ENCODE measurements around a stretch of chr1.

GRCh38 chr1:27306402-27307590 lies 15.2 kb upstream of the TMEM222 start:
- PRO-cap, 4 experiments, result no peak in any of the 4 experiments
- RAMPAGE, long total RNA, 2 experiments, result no peak in any of the 2 experiments
- RRBS, result no CpG with 5 or more reads among the region's 13 CpGs

DNA sequence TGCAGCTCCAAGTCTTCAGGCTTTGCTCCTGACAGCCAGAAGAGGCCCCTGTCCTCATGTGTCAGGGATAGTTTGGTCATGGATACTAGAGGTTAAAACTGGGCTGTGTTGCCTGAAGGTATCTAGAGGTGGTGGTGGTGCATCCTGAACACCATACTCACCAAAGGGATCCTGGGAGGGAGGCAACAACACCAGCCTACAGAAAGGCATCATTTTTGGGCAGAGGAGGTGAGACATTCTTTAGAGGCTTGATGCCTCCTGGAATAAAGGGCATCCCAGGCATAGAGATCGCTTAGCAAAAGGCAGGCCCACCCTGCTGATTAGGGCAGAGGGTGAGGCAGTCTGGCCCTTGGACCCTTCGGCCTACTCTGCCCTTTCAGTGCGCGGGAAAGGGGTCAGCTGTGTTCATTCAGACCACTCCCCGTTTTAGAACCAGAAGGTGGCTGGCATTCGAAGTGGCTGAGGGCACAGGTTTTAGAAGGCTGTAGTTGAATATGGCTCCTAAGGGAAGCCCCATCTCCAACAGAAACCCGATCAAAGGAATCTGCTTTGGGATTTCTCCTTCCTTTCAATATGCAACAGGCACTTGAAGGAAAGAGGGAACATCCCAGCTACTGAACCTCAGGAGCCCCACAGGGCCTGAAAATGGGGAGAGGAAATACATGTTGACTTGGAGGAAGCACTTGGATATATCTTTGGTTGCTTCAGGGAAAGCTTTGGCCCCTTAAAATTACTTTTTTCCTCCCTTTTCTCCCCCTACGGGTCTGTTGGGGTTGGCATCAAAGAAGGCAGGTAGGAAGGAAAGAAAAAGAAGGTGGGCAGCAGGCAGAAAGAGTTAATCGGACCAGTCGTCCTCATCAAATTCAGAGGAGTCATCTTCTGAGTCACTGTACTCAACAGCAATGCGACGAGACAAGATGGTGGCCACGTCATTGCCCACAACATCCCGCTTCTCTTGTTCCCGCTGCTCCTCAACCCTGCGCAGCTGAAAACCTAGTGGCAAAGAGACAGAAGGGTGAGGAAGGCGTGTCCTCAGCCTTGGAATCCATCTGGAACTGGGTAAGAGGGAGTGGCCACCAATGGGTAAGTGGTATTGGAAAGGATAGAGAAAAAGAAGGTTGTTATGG lies 15.3 kb downstream of the GPR3 start:
- PRO-cap, 4 experiments, result no peak in any of the 4 experiments
- RAMPAGE, long total RNA, 2 experiments, result no peak in any of the 2 experiments
- RRBS, result no CpG with 5 or more reads among the region's 17 CpGs

DNA sequence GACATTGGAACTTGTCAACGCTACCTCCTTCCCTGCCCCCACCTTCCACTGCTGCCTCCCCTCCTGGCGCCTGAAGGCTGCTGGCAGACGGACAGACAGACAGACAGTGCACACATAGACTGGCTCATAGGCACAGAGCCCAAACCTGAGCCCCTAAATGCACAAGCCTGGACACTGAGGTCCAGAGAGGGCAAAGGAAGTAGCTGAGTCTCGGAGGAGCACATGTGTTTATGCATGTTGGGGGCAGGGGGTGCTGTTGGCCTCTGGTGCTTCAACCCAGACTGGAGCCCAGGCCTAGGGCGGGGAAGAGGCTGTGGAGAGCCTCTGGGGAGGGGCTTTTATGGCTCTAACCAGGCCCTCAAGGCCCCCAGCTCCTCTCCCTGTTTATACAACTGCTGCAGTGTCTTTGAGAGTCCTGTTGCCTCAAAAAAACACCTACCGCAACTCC lies 33.1 kb upstream of the WASF2 start:
- PRO-cap, 4 experiments, result no peak in any of the 4 experiments
- RAMPAGE, long total RNA, 2 experiments, result no peak in any of the 2 experiments
- RRBS, result no CpG with 5 or more reads among the region's 6 CpGs

GRCh38 chr1:27527707-27528805 lies 38.1 kb upstream of the WASF2 start:
- PRO-cap, 4 experiments, result peak in 4 of 4 experiments; most common plus-strand start chr1:27528213 (in 4); most common minus-strand start chr1:27528030 (in 1)
- RAMPAGE, long total RNA, 2 experiments, result no peak in any of the 2 experiments
- RRBS, result 4% methylated on average over 31 of the region's 83 CpGs

- PRO-cap, 4 experiments, result peak in 4 of 4 experiments; most common plus-strand start chr1:27557502 (in 4); most common minus-strand start chr1:27557375 (in 2)
- RAMPAGE, long total RNA, 2 experiments, result start-site peak on the minus strand in 1 of 2 experiments, at chr1:27558146-27558504 at its widest, 9 reads per replicate
- RRBS, result 0% methylated on average over 2 of the region's 28 CpGs
Observed at GRCh38 chr1:27556954-27558464, 46.4 kb downstream of the AHDC1 start.

DNA sequence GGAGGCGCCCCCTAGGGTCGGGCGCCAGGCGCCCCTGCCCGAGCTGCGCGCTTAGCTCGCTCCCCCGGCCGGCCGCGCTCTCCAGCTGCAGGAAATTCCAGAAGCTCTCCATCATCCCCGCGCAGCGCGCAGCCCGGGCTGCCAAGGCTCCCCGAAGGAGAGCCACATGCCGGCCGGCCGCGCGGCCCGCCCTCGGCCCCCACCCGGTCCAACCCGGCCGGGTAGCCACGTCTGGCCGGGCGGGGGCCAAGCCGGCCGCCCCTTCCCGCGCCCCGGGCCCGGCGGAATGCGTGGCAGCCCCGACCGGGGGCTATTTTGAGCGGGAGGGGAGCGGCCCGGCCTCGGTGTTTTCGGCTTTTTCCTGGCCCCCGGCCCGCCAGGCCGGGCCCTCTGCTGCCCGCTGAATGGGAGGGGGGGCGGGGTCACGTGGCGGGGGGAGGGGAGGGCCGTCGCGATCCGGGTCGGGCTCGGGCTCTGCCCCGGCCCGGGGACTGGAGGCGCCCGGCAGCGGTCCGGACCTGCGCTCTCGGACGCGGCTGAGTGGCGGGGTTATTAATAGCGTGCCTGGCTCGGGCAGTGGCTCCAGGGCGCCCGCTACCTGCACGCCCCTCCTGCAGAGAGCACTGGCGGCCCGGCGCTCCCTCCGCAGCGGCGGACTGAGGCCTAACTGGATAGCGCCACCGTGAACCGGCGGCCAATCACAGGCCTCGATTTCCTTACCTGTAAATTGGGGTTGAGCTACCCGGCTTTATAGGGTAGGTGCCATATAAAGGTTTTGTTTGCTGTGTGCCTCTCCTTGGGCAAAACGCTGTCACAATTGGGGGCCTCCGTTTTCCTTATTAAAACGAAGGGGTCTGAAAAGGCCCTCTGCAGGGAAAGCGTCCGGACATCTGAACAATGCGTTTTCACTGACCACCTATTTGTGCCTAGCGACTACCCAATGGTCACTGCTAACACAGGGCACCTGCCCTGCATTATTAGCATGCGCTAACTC lies 28.2 kb downstream of the AHDC1 start:
- PRO-cap, 4 experiments, result peak in 4 of 4 experiments; most common plus-strand start position 100 of the sequence (in 1); most common minus-strand start position 406 of the sequence (in 3)
- RAMPAGE, long total RNA, 2 experiments, result no peak in any of the 2 experiments
- RRBS, result 2% methylated on average over 35 of the region's 95 CpGs

DNA sequence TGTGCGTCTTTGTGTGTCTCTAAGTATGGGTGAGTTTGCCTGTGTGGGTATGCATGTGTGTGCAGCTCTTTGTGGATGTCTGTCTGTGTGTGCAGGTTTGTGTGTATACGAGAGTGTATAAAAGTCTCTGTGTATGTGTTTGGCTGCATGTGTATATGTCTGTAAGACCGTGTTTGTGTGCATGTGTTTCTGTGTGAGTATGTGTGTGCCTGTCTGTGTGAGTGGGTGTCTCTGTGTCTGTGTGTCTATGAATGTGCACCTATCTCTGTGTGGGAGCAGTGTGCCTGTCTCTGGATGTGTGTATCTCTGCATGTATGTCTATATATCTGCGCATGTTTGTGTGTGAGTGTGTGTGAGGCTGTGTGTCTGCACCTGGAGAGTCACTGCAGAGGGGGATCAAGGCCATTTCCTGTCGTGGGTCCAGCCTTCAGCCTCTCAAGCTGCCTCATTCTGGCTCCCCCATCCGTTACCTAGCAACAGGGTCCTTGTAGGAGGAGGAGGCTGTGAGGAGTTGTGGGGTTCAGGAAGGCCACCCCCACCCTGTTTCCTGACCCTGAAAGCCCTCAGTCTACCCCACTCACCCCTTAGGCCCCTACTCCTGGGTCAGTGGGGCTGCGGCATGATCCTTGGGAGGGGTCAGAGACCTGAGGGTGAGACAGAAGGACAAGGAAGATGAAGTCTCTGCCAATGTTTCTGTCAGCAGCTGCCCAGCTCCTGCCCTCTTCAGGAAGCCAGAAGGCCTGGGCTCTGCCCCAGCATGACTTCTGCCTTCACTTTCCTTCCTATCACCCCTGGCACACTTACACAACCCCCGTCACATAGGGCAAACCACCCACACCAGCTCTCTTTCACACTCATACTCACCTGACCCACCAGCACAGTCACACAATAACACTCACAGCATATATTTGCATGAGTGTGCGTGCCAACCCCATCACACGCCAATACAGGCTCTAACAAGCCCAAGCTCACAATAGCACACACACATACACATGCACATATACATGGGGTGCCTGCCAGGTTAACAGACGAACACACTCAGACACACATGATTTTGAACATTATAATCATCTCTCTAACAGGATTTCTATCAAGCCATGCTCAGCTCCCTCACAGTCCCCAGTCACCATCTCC lies 10.1 kb downstream of the FGR start:
- PRO-cap, 4 experiments, result no peak in any of the 4 experiments
- RAMPAGE, long total RNA, 2 experiments, result no peak in any of the 2 experiments
- RRBS, result no CpG with 5 or more reads among the region's 11 CpGs

- PRO-cap, 4 experiments, result peak in 1 of 4 experiments; most common plus-strand start chr1:27725136 (in 1)
- RAMPAGE, long total RNA, 2 experiments, result no peak in any of the 2 experiments
- RRBS, result 25% methylated on average over 5 of the region's 12 CpGs
Observed at GRCh38 chr1:27724728-27725422, 886 bp upstream of the FAM76A start.

DNA sequence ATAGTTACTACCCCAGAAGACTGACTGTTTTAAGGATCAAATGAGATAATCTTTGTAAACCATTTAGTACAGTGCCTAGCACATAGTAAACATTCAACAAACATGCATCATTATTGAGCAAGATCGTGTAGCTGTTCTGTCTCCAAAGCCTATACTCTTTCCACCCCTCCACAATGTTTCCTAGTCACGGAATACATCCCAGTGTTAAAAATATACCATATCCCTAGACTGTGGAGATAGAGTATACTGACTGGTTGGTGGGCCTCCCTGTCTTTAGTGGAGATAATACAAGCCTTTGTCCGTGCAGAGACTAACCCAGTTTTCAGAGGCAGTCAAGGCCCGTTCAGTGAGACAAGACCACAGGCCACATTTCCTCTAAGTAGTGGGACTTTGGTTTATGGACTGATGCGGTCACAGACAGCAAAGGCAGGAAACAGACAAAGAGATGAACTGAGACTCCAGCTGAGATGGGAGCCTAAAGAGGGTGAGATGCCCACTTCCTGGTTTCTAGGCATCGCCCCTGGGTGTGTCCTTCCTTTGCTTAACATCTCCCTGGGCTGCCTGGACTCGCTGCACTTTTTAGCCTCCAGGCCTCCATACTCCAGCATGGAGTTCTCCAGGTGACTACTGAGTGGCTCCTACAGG lies 14.7 kb downstream of the THEMIS2 start:
- PRO-cap, 4 experiments, result no peak in any of the 4 experiments
- RAMPAGE, long total RNA, 2 experiments, result no peak in any of the 2 experiments
- RRBS, result no CpG with 5 or more reads among the region's 7 CpGs

DNA sequence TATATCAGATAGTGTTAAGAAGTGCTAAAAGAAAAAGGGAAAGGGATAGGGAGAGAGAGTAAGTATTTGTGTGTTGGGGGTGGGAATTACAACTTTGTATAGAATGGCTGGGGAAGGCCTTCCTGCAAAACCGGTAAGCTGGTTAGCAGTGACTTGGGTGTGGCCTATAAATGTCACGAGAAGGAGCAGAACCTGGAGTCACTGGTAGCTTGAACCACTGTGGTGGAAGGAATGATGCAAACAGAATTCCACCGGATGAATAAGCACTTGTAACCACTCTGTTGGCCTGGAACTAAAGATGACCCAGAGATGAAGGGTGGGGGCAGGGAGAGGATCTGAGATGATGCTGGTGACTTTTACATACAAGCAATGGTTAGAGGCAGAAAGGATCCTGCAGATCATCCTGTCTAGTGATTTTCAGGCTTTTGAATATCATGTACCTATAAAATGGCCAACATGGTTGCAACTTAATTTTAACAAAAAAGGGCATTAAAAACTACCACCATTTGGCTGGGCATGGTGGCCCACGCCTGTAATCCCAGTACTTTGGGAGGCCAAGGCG lies 9.0 kb downstream of the XKR8 start:
- PRO-cap, 4 experiments, result no peak in any of the 4 experiments
- RAMPAGE, long total RNA, 2 experiments, result no peak in any of the 2 experiments
- RRBS, result 54% methylated on average over 2 of the region's 5 CpGs

- PRO-cap, 4 experiments, result no peak in any of the 4 experiments
- RAMPAGE, long total RNA, 2 experiments, result start-site peak on the plus strand in 1 of 2 experiments, at chr1:28272300-28272397 at its widest, 6 reads per replicate
- RRBS, result no CpG with 5 or more reads among the region's 12 CpGs
Observed at GRCh38 chr1:28271951-28272522, 12.7 kb downstream of the SESN2 start.

DNA sequence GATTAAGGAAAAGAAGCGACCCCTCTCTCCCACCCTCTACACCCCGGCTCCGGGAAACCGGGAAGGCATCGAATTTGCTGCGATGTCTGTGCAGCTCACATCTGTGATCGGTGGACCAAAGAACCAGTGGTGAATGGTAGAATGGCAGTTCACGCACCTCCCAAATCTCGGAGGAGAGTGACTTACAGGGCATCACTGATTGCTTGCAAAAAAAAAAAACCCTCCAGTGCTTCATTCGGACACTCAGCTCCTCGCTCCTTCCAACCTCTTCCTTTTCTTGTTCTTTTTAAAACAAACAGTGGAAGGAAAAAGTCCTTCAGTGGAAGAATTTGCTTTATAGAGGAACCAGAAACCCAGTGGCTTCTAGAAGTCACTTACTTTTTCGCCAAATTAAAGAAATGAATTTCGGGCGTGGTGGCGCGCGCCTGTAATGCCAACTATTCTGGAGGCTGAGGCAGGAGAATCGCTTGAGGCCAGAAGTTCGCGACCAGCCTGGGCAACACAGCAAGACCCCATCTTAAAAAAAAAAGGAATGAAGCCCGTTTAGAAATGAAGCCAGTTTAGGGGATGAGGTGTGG lies 954 bp downstream of the PHACTR4 start:
- PRO-cap, 4 experiments, result peak in 2 of 4 experiments; most common minus-strand start position 135 of the sequence (in 2)
- RAMPAGE, long total RNA, 2 experiments, result no peak in any of the 2 experiments
- RRBS, result no CpG with 5 or more reads among the region's 21 CpGs

DNA sequence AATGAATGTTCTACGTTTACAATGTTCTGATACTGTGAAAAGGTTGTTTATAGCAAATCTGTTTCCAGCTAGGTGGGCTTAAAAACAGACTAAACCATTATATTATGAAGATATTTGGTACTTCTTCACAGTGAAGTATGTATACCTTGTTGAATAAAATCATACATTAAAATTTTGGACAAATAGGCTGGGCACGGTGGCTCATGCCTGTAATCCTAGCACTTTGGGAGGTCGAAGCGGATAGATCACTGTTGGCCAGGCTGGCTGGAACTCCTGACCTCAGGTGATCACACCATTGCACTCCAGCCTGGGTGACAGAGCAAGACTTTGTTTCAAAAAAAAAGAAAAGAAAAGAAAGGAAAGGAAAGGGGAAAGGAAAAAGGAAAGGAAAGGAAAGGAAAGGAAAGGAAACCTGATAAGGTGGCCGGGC lies 57.8 kb upstream of the RCC1 start:
- PRO-cap, 4 experiments, result no peak in any of the 4 experiments
- RAMPAGE, long total RNA, 2 experiments, result no peak in any of the 2 experiments
- RRBS, result no CpG with 5 or more reads among the region's 5 CpGs

- PRO-cap, 4 experiments, result no peak in any of the 4 experiments
- RAMPAGE, long total RNA, 2 experiments, result no peak in any of the 2 experiments
- RRBS, result no CpG with 5 or more reads among the region's 9 CpGs
Observed at GRCh38 chr1:28505625-28505735, 363 bp upstream of the RCC1 start.

DNA sequence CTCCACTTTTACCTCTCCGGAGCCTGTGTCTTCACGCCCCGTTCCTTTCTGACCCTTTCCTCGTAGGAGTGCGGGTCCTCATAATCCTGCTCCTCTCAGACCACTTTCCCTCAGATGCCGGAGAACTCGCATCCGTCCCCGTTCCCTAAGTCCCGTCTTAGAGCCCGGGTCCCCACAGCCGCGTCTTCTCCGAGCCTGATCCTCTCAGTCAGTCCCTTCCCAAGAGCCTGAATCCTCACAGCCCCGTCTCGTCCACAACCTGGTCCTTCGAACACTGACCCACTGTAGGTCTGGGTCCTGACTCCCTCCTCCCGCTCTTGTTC lies 263 bp downstream of the TAF12 start:
- PRO-cap, 4 experiments, result no peak in any of the 4 experiments
- RAMPAGE, long total RNA, 2 experiments, result no peak in any of the 2 experiments
- RRBS, result 3% methylated on average over 8 of the region's 18 CpGs

DNA sequence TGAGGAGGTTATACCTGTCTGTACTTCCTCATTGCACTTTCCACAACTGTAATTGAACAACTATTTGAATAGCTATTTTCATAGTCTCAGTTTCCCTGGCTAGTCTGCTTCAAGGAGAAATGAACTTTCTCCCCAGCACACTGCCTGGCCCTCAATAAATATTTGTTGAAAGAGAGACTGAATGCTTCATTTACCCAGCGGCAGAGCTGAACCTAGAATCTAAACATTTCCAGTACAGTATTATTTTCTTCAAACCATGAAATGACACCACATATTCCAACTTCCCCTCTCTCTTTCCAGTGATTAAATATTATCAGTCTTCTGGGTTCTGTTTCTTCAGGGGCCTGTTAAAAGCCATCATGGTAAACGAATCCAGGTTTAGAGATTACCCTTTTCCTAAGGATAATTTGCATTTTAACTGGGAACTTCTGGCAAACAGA lies 2.7 kb upstream of the YTHDF2 start:
- PRO-cap, 4 experiments, result no peak in any of the 4 experiments
- RAMPAGE, long total RNA, 2 experiments, result no peak in any of the 2 experiments
- RRBS, result no CpG with 5 or more reads among the region's 2 CpGs

DNA sequence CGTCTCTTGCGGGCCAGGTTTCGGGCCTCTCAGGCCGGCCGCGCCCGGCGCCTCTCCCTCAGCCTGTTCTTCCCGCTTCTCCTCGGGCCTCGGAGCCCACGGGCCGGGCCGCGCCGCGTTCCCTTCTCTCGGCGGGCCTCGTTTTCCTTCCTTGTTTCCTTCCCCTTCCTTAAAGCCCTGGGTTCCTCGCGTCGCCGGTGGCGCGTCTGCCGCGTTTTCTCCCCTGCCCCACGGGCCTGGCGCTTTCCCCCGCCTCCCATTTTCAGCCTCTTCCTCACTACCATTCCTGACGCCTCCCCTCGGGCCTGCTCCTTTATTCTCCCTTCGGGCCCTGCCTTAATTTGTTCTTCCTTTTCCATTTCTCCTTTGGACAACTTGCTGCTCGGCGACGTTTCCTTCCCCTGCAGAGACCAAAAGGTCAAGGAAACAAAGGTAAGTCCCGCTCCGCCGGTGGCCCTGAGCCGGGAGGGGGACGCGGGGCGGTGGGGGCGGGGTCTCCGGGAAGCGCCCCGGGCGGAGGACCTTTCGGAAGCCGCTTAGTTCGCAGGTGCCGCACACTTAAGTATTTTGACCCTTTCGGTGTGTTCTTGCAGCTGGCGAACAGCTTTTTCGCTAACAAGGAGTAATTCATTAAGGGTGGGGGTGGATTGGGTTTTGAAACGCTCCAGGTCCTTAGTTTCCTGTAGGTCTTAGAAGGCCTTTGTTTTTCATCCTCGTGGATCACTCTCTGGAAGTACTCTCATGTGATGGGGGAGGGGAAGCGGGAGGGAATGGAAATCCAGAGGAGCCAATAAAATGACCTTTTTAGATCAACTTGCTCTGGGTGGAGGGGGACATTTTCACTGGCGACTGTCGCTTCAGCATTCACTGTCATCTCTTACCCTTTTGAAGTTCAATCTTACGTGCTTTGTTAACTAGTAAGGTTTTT lies 775 bp downstream of the YTHDF2 start:
- PRO-cap, 4 experiments, result peak in 1 of 4 experiments; most common minus-strand start position 682 of the sequence (in 1)
- RAMPAGE, long total RNA, 2 experiments, result no peak in any of the 2 experiments
- RRBS, result 2% methylated on average over 24 of the region's 62 CpGs

DNA sequence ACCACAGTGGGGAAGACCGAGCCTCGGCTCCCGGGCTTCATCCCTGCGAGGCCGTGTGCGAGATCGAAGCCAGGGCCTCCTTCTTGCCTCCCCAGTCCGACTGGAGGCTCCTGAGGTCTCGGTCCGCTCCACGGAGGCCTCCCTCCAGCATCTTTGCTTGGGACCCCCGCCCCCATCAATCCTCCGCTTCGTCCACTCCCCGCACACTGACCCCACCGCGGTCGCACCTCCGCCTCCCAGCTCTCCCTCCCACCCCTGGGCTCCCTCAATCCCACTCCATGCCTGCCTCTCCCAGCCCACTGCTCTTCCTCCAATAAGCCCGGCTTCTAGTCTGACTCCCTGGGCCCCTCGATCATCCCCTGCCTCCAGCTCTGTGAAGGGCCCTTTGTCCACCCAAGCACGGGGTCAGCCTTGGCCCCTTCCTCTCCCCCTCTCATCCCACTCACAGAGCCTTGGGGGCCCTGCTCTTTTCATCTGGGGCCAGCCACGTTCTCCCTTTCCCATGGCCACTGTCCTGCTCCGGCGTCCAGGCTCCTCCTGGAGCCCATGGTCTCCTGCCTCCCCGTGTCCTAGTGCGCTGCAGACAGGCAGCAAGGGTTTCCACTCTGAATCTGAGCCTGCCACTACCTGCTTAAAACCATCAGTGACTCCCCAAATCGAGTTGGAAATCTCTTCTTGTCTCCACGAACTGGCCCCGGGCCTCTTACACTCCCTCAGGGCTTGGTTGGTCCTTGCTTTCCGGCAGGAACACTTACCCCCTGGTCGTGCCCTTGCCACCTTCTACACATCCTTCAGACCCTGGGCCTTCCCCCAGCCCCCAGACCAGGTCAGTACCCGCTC lies 1.6 kb upstream of the TMEM200B start:
- PRO-cap, 4 experiments, result peak in 3 of 4 experiments; most common plus-strand start position 94 of the sequence (in 1); most common minus-strand start position 208 of the sequence (in 2)
- RAMPAGE, long total RNA, 2 experiments, result no peak in any of the 2 experiments
- RRBS, result 4% methylated on average over 3 of the region's 33 CpGs

GRCh38 chr1:29170360-29171314 lies 11.1 kb downstream of the SRSF4 start:
- PRO-cap, 4 experiments, result no peak in any of the 4 experiments
- RAMPAGE, long total RNA, 2 experiments, result no peak in any of the 2 experiments
- RRBS, result no CpG with 5 or more reads among the region's 6 CpGs

- PRO-cap, 4 experiments, result no peak in any of the 4 experiments
- RAMPAGE, long total RNA, 2 experiments, result start-site peak on the minus strand in 1 of 2 experiments, at chr1:29179438-29179860 at its widest, 15 reads per replicate
- RRBS, result no CpG with 5 or more reads among the region's 14 CpGs
Observed at GRCh38 chr1:29179482-29180555, 1.9 kb downstream of the SRSF4 start.

All from uterus (tissue), 7 donors.